Esophagus squamous epithelium (tissue), 4 donors: Measurements from ENCODE around the genes COCH and AKAP6.

DNA sequence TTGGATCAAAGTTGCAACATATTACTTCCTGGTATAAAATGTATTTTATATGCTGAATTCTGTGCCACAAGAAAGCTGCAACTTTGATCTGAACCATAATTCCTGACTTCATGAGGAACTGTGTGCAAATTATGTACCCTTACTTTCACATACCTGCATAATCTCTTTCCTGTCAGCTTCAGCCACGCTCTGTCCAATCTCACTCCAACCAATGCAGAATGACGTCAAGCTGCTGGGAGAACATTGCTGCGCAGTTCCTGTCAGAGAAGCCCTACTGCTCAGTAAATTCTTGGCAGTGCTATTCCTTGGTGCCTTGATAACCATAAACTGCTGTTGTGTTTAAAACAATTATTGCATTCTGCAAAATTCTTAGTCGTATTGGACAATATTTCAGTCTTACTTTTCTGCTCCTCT, 274.7 kb upstream of the NOVA1 start:
- PRO-cap, result no peak
- RAMPAGE, long total RNA, 4 experiments, result no peak in any of the 4 experiments

DNA sequence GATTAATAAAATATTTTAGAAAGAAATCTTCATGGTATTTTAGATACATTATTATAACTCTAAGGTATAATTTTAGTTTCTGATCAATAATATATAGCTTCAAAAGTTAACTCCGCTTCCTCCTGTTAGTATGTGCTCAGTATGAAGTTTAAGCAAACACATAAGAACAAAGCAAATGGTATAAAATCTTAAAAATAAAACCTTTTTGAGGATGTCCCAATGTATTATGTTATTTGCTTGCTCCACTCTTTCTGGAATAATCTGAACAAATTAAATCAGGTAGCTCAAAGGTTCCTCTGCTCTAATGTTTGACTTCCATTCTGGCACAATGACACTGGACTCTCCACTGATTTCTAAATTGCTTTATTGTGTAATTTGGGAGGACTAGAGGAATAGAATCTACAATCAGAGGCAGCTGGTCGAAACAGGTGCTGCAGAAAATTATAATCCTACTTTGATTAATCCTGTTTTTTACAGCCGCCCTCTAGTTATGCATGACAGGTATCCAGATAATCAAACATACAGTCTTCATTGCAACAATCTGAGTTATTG, 523.7 kb upstream of the FOXG1 start:
- PRO-cap, result no peak
- RAMPAGE, long total RNA, 4 experiments, result no peak in any of the 4 experiments

- PRO-cap, result no peak
- RAMPAGE, long total RNA, 4 experiments, result no peak in any of the 4 experiments
These were observed 18.8 kb downstream of the FOXG1 start for GRCh38 chr14:28785128-28785981.

DNA sequence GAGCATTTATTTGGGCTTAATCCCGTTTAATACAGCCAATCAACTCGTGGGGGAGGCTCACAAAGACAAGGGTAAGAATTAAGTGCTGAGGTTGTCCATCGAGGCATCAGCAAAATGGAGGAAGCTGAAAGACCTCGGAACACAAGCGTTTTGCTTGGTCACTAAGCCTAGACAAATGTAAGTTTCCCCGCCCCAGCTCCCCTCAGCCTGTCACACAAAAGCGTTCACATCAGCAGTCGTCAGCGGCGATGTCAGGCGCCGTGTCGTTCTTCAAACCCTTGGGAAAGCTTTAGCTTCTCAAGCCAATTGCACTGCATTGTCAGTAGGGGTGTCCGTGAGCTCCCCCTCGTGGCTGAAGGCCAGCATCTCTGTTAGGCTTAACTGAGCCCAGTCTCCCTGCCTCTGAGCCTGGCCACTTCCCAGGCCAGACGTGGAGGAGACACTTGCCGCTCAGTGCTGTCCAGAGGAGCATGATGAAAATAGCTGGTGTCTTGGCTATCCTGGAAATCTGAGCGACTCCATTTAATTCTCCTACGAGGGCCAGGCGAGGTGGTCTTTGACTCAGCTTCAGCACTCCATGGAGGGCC, 288.3 kb upstream of the G2E3 start:
- PRO-cap, result bidirectional peak, plus-strand start at position 422 of the sequence, minus-strand start at position 291 of the sequence
- RAMPAGE, long total RNA, 4 experiments, result no peak in any of the 4 experiments

- PRO-cap, result no peak
- RAMPAGE, long total RNA, 4 experiments, result no peak in any of the 4 experiments
These were observed 696 bp downstream of the G2E3 start for GRCh38 chr14:30559559-30560148.

DNA sequence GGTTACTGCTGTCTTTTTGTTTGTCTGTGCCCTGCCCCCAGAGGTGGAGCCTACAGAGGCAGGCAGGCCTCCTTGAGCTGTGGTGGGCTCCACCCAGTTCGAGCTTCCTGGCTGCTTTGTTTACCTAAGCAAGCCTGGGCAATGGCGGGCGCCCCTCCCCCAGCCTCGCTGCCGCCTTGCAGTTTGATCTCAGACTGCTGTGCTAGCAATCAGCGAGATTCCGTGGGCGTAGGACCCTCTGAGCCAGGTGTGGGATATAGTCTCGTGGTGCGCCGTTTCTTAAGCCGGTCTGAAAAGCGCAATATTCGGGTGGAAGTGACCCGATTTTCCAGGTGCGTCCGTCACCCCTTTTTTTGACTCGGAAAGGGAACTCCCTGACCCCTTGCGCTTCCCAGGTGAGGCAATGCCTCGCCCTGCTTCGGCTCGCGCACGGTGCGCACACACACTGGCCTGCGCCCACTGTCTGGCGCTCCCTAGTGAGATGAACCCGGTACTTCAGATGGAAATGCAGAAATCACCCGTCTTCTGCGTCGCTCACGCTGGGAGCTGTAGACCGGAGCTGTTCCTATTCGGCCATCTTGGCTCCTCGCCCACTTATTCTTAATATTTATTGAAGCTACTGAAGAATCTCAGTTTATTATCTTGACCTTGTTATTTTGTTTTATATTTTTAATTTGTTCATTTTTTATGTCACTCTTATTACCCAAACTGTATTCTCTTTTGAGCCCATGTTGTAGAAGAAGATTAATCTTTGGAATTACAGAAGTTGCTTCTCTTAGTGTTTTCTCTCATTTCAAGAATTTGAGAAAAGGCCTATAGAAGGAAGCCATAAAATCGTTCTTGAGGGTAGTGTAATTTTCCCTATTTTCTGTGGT, 68.4 kb downstream of the SCFD1 start:
- PRO-cap, result no peak
- RAMPAGE, long total RNA, 4 experiments, result no peak in any of the 4 experiments

- PRO-cap, result no peak
- RAMPAGE, long total RNA, 4 experiments, result no peak in any of the 4 experiments
These were observed at the start of gene COCH for GRCh38 chr14:30873970-30875029. TSS of gene COCH (plus strand) at chr14:30874559.

DNA sequence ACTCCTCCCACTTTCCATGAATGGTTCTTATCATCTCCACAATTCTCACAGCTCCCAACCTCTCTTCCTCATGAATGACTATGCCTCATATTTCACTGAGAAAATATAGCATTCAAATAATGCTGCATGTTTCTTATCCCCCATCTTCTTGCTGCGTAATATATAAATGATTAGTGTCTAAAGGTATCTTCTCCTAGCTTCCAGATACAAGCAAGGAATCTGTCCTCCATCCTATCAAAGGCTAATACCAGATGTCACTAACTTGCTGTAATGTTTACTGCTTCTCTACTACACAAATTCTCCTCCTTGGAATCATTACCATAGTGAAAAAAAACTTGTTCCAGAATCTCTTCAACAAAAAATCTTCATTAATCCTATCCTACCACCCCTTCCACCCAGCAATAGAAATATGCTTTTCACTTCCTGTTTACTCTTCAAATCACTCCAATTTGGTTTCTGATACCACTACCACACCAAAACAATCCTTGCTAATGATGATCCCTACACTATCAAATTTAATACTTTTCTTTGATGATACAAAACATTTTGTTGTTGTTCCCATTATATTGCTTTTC, 33.6 kb downstream of the COCH start:
- PRO-cap, result no peak
- RAMPAGE, long total RNA, 4 experiments, result no peak in any of the 4 experiments

- PRO-cap, result no peak
- RAMPAGE, long total RNA, 4 experiments, result no peak in any of the 4 experiments
These were observed 62.0 kb downstream of the COCH start for GRCh38 chr14:30936254-30936786.

DNA sequence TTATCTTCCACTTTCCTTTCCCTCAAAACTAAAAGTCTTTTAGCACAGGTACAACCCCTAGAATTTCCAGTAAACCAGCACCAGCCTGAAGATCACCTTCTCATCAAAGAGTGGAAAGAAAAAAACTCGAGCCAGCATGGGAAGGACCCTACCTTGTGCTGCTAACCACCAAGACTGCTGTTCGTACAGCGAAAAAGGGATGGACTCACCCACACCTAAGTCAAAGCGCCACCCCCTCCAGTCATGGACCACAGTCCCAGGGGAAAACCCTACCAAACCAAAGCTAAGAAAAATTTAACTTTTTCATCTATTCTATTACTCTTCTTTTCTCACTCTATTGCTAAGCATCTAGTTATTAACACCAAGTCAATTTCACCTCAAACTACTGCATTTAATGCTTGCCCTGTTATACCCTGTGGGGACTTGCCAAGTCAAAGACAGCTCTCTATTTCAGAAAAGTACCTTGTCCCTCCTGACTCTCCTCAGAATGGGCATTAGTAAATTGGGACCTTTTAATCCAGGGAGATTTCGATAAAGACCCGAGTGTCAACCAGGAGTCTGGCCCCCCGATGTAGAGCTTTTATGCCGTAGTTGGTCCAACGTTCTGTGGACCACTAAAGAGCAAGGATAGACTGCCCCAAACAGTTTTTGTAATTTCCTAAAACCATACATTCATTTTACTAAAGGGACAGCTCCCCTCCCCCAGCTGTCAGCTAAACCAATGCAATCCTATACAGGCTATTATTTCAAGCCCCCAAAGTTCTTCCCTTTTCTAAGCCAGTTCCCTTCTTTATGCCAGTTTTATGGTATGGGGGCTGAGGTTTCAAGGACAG, 55.5 kb upstream of the AP4S1 start:
- PRO-cap, result no peak
- RAMPAGE, long total RNA, 4 experiments, result no peak in any of the 4 experiments

GRCh38 chr14:31129111-31129772, 78.4 kb downstream of the HECTD1 start:
- PRO-cap, result no peak
- RAMPAGE, long total RNA, 4 experiments, result no peak in any of the 4 experiments

DNA sequence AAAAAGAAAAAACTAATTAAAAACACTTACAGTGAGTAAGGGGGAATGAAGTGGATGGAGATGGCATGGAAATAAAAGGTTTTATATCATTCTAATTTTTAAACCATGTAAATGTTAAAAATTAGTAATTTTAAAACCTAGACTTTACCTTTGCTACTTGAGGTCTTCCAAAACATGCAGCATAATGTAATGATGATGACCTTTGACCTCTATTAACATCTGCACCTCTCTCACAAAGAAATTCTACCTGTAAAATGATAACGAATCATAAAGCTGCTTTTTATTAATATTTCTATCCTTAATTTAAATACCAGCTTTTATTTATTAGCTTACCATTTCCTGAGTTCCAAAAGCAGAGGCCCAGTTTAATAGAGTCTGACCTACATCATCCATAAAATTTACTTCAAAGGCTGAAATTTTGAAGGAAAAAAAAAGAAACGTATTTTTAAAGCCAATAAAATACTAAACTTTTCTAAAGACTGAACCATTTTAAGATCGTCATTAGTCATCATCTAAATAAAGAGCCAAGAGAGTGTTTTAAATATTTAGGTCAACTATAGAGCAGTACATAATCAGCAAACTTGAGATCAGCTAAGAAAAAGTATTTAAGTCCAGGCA, 35.8 kb downstream of the HECTD1 start:
- PRO-cap, result no peak
- RAMPAGE, long total RNA, 4 experiments, result start-site peak on the minus strand in 1 of 4 experiments, centred at position 199 of the sequence, 73 reads per replicate

DNA sequence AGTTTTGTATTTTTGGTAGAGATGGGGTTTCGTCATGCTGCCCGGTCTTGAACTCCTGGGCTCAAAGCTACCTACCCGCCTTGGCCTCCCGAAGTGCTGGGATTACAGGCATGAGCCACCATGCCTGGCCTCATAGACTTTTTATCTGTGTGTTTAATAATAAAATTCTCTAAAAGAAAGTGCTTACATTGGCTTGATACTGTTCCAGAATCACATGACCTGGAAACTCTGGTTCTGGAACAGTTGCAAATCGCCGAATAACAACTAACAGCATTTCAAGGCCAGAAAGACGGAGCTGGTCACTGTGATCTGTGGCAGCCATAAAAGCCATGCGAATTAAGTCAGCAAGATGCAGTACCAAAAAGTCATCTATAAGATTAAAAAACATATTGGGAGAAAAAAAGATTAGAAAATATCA, 99.0 kb downstream of the HEATR5A start:
- PRO-cap, result no peak
- RAMPAGE, long total RNA, 4 experiments, result no peak in any of the 4 experiments

DNA sequence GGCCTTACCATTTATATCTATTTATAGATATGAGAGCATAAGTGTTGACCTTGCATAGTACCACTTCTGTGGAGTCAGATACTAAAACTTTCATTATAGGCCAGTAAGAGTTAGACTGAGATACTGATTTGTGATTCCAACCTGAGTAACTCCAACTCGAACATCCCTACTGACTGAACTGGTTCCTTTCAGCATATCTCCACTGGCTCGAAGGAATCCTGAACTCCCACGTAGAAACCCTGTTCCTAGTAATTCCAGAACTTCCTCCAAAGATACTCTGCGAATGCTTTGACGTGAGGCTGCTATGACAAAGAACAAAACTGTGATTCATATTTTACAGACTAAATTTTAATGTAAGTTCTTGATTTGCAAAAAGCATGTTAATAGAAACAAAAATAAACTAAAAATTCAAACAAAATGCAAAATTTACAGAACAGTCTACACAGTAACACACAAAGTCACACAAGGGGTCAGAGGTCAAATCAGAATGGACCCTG, 31.6 kb downstream of the HEATR5A start:
- PRO-cap, result no peak
- RAMPAGE, long total RNA, 4 experiments, result no peak in any of the 4 experiments

GRCh38 chr14:31936018-31936682, 141.0 kb upstream of the ARHGAP5 start:
- PRO-cap, result no peak
- RAMPAGE, long total RNA, 4 experiments, result no peak in any of the 4 experiments

DNA sequence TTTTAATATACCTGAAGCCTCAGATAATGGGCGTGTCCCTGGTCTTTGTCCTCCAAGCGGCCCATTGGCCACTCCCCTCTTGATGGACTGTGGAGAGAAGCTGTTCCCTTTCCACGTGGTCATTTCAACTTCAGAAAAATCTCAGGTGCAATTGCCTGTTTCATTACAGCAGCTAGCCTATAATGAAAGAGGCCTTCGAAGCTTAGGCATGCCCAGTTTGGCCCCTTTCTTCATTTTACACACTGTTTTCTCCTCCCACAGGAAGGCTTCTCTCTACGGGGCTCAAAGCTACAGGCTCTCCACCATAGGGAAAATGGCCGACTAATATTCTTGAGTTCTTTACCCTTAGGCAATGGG, 131.3 kb upstream of the ARHGAP5 start:
- PRO-cap, result no peak
- RAMPAGE, long total RNA, 4 experiments, result no peak in any of the 4 experiments

DNA sequence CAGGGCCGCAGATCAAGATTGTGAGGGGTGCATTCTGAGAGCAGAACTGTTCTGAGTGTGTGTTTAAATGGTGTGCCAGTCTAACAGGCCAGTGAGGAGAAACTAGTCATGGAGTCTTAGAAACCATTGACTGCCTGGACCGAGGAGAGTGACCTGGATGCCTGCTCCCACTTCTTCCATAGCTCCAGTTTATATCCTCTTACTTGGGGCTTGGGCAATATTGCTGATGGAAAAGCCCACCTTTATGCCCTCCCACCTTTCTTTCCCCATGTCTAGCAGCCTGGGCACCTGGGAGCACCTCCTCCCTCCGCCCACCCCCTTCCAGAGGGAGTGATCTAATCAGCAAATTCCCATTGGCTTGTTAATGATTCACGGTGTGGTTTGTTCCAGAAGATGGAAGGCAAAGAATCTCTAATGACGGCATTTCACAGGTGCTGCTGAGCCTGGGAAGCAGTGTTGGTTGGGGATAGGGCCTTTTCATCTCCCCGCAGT, 71.1 kb upstream of the ARHGAP5 start:
- PRO-cap, result no peak
- RAMPAGE, long total RNA, 4 experiments, result no peak in any of the 4 experiments

- PRO-cap, result bidirectional peak, plus-strand start at chr14:32201872, minus-strand start at chr14:32201736
- RAMPAGE, long total RNA, 4 experiments, result no peak in any of the 4 experiments
These were observed 124.7 kb downstream of the ARHGAP5 start for GRCh38 chr14:32201521-32202474.

- PRO-cap, result no peak
- RAMPAGE, long total RNA, 4 experiments, result no peak in any of the 4 experiments
These were observed at the start of gene AKAP6 for GRCh38 chr14:32328975-32329825. TSS of gene AKAP6 (plus strand) at chr14:32329298.

- PRO-cap, result no peak
- RAMPAGE, long total RNA, 4 experiments, result no peak in any of the 4 experiments
These were observed 18.0 kb downstream of the EGLN3 start for GRCh38 chr14:33932807-33933372.